ENCODE results near the genes NENF and RPS6KC1.

- RRBS: no CpG with 5 or more reads among the region's 9 CpGs
These were observed 43.3 kb downstream of the NEK2 start for GRCh38 chr1:211632094-211632575.

GRCh38 chr1:211643126-211644288 lies 31.9 kb downstream of the NEK2 start:
- RRBS: 36% methylated on average over 2 of the region's 22 CpGs

DNA sequence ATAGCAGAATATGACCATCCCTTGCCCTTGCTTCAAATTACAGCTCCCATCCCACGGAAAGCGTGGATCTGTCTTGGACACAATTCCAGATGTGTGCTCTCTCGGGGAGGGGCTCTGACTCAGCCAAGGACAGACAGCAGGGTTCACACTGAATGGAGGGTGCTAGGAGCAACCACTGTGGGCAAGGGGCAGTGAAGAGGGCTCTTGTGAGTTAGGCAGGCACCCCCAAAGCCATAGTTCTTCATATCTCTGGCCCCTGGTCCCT lies 80.6 kb upstream of the LPGAT1 start:
- RRBS: no CpG with 5 or more reads among the region's 3 CpGs

DNA sequence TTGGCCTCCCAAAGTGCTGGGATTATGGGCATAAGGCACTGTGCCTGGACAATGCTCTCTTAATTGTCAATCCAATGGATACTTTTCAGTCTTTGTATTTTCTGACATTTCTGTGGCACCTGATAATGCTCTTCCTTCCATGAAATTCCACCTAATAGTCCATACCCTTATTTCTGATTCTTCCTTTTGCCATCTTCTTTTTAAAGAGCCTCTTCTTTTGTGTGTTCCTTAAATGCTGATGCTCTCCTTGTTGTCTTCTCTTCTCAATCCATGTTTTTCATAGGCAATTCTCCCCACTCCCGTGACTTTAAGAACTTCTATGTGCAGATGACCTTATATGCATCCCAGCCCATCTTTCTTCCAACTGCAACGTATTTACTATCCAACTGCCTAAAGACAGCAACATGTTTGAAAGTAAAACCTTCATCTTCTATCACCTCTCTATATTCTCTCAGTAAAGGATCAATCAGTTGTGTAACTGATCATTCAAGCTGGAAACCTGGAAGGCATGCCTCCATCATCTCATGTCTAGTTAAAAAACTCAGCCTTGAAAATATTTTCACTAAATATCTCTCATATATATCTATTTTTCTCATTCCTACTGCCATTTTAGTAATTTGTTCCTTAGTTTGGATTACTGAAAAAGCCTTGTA lies 86.3 kb downstream of the INTS7 start:
- RRBS: no CpG with 5 or more reads among the region's 2 CpGs

DNA sequence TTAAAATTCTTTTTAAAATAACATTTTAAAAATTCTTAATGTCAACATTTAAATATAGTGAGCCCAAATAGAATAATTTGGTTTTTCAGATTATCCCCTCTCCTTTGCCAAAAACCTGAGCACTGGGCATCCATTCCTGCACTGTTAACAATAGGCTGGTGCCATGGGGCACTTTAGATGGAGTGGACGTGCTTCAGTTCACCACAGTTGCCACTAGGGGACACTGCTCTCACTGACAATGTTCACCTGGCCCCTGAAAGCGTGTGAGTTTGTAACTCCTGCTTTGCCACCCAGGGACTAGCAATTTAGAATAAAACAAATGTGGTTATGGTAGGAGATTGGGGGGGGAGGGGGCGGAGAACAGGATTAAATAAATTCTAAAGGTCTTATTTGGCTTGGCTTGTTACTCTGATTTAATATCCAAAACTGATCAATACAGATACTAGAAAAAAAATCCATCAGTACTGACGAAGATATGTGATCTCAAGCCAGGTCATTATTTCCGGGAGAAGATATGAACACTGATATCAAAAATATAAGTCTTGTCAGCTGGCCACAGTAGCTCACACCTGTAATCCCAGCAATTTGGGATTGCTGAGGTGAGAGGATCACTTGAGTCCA lies 23.3 kb downstream of the INTS7 start:
- RRBS: no CpG with 5 or more reads among the region's 5 CpGs

DNA sequence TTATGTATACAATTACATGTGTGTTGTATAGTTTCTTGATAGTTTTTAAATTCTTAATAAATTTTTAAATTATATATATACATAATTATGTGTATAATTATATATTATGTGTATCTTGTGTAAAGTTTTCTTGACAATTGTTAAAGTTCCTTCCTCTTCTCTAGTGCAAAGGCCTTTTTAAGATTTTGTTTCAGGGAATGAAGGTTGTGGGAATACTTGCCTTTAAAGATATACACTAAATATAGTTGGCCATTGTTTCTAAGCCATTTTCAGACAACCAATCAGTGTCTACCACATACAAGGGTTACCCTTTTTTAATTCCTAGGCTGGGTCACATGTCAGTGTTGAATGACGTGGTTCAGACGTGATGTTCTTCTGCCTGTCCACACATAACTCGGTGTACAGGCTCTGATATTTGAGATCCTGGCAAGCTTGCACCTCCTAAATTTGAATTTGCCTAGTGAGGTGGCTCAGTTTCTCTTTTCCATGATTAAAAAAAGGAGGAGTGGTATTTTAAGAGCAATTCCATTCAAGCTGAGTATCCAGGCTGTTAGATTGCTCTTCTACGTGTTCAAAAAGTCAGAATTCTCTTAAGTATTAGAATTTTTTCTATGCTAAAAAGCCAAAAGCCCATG lies 38.7 kb downstream of the DTL start:
- RRBS: no CpG with 5 or more reads among the region's 4 CpGs

- RRBS: 3% methylated on average over 32 of the region's 59 CpGs
These were observed at the start of gene NENF for GRCh38 chr1:212432646-212433203. Gene NENF, plus strand, starts transcription at chr1:212432920.

GRCh38 chr1:212605373-212605916 lies 3.1 kb upstream of the ATF3 start:
- RRBS: no CpG with 5 or more reads among the region's 7 CpGs

DNA sequence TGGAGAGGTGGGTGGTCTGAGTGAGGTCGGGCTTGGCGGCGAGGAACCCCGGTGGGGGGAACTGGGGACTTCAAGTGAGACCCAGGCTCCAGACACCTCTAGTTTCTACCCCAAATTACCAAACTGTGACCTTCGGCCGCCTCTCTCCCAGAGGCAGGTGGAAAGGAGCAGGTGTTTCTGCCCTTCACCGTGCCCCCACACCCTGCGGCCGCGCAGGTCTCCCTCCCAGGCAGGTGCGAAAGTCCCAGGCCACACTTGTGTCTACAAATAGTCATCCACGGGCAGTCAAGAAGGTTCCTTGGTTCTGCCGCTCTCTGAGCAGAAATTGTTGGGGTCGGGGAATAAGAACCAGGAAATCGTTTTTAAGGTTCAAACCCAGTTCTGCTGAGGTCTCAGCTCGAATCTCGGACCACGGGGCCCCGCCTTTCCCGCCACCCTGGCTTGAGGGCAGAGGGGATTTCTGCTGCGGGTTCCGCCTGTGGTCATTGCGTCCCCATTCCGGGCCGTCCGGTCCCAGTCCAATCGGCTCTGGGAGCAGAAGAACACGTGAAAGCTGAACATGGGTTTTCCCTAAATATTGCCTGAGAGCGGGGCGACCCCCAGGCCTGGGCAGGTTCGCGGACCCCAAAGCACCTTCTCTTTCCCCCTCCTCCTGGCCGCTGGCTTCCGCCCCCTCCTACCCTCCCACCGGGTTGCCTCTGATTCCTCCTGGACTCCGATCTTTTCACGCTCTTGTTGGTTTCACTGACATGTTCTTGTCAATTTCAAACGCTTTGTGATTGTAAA lies 1.2 kb upstream of the ATF3 start:
- RRBS: 3% methylated on average over 4 of the region's 38 CpGs

DNA sequence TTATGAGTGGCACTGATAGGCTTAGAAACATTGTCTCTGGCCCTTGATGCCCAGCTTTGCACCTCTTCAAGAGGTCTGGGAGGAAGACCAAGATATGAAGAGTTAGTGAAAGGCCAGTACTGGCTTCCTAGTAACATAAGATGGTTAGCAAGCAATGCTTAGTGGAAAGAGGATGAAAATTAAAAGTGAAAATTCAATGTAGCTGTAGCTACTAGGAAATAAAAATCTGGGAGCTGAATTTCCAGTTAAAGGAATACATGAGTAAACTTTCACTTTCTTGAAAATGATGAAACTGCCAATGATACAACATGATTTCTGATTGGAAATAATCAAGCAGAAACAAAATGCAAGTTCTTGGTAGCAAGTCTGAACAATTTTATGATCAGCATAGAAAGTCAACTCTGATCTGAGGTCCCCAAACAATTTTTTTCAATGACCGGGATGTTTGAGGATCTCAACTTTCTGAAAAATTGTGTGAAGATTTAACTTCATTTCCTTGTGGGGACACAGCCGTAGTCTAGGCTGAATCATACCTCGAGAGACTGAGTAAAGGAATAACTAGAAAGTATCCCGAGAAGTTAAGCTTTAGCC lies 3.1 kb downstream of the ATF3 start:
- RRBS: no CpG with 5 or more reads among the region's 4 CpGs

DNA sequence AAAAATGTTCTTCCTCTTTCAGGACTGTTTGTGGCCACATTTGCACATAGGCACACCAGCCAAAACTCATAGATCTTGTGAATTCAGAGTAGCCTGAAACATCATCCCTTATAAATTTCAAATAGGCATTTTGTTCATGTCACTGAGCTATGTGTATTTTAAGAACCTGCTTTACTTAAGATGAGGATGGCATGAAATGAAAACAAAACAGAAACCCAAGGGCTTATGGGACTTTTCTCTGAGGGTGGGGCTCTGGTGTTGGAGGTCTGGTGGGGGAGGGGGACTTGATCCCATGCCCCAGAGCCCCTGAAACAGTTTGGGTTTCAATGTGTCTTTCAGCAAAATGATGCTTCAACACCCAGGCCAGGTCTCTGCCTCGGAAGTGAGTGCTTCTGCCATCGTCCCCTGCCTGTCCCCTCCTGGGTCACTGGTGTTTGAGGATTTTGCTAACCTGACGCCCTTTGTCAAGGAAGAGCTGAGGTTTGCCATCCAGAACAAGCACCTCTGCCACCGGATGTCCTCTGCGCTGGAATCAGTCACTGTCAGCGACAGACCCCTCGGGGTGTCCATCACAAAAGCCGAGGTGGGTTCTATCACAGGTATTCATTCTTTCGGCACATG lies 6.2 kb downstream of the ATF3 start:
- RRBS: no CpG with 5 or more reads among the region's 9 CpGs

DNA sequence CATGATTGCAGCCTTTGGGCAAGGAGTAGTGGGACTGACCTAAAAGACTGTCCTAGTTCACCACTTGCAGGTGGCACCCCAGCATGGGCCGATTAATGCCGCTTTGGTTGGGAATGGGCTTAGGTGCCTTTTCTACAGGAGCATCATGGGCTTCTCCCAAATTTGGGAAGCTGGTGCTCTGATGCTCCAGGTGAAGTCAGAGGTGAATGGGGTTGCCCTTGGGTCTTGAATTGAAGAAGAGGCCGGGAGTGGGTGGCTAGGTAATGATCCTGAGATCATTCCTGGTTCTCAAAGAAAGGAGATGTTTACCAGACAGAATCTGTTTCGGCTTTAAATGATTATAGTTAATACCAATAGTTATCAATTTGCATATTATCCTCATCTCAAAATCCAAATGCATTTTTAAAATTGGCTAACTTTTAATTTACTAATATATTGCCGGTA lies 6.8 kb upstream of the GARIN4 start:
- RRBS: no CpG with 5 or more reads among the region's 5 CpGs

DNA sequence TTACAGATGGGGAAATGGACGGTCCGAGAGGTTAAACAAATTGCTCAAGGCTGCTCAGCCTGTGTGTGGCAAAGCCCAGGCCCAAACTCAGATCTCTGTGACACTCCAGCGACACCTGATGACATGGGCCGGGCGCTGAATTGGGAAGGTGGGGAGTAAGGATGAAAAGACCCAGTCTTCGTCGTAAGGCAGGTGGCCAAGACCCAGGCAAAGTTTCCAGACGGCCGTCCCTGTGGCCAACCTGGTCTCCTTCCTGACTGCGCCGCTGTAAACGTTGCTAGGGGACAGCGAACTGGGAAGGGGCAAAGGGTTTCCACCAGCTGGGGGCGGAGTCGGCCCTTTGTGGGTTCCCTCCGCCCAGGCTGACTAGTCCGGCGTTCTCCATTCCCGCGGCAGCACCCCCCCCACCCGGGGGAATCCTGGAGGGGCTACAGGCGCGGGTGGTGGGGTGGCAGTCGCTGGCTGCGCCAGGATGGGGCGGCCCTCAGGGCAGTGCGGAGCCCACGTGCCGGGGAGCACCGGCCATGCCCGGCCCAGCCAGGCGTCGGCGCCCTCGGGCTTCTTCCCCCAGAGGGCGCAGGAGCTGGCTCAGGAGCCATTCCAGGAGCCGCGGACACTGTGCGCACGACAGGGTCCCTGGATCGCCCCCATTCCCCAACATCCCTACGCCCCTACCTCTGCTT lies 640 bp downstream of the BATF3 start:
- RRBS: 4% methylated on average over 7 of the region's 42 CpGs

- RRBS: no CpG with 5 or more reads among the region's 15 CpGs
These were observed 34.9 kb upstream of the VASH2 start for GRCh38 chr1:212915183-212916162.

GRCh38 chr1:213050861-213052167 lies at the start of gene RPS6KC1:
Gene RPS6KC1, plus strand, starts transcription at chr1:213051241.
- RRBS: 3% methylated on average over 25 of the region's 57 CpGs

DNA sequence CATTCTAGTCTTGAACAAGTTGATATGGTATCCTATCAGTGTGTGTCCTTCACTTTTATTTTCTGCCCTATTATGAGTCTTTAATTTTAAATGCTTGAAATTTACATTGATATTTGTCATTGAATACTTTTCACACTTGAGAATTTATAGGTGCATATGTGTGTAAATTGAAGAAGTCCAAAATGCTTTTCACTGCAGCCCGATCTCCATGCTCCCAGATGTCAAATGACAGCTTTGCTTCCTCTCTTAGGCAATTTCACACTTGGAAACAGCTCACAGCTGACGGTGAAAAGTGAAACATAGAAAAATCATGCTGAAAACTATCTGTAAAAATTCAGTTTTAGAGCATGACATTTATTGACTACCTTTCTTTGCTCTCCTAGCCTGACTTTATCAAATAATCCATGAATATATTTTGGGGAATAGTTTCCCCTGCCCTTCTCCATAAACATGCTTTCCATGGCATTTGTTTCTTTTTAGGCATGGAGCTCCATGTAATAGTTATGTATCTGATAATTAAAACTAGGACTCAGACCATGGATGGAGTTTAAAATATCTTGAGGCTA lies 196.0 kb downstream of the RPS6KC1 start:
- RRBS: no CpG with 5 or more reads among the region's 2 CpGs

DNA sequence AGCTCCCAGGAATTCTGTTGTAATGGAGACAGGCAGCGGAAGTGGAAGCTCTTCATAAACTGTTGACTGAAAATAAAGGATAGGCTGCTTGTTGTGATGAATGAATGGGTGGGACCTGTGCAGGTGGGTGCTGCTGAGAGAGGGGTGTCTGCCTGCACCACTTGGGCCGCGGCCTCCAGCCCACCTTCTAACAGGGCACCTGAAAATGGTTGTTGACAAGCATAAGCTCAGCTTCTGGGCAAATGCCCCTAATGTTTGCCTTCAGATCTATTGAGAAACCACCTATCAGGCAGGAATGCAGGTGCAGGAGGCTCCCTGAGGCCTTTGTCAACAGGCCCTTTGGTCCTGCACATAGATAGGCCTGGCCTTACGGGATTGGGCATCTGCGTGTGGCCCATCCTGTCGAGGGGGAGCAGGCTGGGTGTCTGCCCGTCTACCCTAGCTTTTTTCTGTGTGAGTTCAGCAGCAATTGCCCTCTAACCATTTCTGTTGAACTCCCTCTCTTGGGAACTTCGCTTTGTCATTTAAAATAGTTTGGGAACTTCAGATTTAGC lies 321.1 kb downstream of the RPS6KC1 start:
- RRBS: no CpG with 5 or more reads among the region's 8 CpGs

DNA sequence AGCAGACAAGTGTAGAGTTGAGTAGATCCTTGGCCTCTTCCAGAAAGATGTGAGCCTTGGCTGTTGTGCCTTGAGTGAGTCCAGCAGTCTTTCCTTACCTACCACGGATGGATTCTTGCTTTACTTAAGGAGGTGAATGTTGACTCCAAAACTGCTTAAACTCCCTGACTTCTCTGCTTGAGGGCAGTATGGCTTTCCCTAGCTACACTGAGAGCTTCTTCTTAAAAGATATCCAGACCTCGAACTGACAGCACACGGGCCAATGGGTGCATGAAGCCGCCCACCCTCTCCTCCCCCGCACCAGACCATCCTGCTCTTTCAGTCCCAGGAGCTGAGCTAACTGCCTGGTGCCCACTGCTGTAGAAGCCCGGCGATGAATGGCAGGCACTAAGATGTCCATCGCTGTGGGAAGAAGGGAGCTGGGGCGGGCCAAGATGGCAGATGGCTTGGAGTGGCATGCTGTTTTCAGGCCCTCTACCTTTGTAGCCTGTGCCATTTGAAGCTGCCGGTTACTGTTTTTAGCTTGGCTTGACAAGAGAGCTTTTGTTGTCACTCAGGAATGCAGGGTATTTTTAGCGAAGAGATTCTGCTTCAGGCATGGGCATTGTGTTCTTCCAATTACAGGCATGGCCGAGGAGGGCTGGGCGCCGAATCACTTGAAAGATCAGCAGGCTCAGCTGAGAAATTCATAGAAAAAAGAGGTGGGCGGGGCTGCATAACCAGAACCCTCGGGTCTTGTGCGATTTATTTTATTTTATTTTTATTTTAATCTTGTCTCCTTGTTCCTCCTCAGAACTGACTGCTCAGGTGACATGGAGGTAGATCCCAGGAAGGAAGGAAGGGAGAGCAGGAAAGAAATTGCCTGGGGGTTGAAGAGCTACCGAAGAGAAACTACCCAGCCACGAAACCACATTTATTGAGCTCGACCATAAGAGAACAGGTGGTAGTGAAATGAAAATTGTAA lies 348.6 kb downstream of the RPS6KC1 start:
- RRBS: no CpG with 5 or more reads among the region's 20 CpGs

- RRBS: no CpG with 5 or more reads among the region's 2 CpGs
These were observed 329.2 kb upstream of the PROX1 start for GRCh38 chr1:213658633-213658989.

DNA sequence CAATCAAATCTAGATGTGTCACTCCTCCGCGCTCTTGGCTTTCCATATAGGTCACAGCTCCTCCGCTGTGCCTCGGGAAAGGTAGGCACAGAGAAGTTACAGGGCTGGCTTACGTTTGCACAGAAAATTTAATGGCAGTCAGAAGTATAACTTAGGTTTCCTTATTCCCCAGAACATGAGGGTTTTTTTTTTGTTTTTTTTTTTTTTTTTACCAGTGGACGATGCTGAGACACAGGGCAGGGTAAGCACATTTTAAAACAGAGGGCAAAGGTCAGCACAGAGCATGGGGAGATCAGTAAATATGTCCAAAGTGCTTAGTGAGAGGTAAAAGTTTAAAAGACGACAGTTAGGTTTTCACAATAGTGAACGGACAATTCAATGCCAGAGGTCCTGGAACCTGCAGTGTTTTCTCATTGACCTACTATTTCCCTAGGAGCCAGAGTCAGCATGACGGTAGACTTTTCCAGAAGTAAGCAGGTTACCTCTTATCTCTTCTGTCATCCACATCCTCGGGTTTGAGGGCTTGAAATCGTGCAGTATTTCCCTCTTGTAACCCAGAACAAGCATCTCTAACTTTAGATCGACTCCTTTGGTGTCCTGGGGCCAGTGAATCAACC lies 258.9 kb upstream of the PROX1 start:
- RRBS: no CpG with 5 or more reads among the region's 12 CpGs